Occipital lobe (tissue), 2 donors: Measurements from ENCODE around the genes ZMPSTE24 and COL9A2.

- RAMPAGE, long total RNA, result no peak
These were observed 17.4 kb upstream of the PABPC4 start for GRCh38 chr1:39593976-39594458.

DNA sequence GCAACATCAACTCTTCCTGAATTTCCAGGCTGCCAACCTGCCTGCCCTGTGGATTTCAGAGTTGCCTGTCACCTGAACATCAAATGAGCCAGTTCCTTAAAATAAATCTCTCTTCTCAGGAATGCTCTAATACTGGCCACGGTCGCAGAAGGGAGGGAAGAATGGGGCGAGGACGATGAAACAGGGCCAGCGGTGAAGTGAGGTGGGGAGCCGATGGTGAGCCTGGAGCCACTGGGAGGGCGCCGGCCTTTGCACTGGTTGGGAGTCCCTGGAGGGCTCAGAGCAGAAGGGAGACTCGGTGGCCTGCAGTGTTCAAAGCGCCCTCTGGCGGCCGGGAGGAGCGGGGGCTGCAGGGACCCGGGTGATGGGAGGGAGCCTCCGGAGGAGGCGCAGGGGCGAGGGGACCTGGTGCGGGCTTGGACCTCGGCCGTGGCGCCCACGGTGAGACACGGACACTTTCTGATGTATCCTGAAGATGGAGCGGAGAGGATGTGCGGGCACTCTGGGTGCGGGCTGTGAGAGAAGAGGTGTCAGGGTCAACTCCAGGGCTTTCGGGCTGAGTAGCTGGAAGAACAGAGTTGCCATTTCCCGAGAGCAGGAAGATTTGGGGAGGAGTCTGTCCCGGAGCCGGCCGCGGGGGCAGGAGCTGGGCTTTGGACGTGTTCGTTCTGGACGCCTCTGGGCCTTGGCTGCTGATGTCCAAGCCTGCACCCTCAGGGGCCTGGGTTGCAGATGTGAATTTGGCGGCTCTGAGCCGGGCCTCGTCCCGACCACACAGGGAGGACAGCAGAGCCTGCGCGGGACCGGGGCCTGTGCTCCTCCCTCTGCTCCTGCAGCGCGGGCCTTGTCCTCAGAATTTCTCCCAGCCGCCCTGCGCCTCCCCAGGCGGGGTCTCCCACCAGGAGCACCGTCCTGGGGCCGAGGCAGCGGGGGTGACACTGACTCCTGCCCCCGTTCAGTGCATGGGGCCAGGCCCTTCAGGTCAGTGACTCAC, 29.7 kb downstream of the HEYL start:
- RAMPAGE, long total RNA, result no peak

GRCh38 chr1:39849398-39850051, 33.8 kb downstream of the TRIT1 start:
- RAMPAGE, long total RNA, result no peak

GRCh38 chr1:39936634-39937169, 18.2 kb upstream of the MFSD2A start:
- RAMPAGE, long total RNA, result no peak

DNA sequence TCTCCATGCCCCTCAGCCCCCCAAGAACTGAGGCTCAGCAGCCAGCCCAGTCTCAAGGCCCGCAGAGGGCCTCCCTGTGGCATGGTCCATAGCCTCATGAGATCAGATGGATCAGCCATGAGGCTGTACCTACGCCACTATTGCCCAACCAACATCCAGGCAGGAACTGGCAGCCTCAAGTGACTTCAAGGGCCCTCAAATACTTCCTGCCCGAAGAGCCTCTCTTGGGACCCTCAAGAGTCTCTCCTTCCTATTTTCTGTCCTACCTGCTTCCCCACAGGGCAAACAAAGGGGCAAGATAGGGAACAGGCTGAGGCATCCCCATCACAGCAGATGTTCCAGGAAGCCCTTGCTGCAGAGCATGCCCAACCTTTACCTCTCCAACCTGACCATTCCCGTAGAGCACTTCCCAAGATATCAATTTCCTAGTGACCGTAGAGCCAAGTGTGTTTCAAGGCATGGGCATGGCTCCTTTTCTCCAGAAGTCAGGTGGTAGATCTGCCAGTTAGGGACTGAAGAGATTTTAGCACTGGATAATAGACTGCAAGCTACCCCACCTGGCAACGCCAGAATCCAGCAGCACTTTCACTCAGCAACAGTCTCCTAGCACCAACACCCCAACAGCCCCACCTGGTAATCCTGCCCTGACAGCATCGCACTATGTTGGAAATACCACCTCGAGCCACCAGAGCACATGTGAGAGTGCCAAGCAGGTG, 13.8 kb upstream of the MFSD2A start:
- RAMPAGE, long total RNA, result no peak

DNA sequence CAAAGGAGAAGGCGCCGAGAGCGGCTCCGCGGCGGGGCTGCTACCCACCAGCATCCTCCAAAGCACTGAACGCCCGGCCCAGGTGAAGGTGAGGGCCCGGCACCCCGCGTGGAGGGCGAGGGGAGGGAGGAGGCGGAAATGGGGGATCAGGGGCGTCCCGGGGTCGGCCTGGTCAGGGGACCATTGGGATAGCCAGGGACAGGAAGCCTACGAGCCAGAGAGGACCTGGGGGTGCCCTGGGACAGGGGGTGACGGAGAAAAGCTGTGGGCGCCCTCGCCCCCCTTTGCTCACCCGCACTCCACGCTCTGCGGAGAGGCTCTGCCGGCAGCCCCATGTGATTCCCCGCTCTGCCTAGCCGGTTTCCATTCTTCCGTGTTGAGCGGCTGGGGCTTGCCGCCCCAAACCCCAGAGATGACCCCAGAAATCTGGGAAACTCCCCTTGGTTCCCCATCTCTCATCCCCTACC, 386 bp downstream of the MFSD2A start:
- RAMPAGE, long total RNA, result no peak

- RAMPAGE, long total RNA, result no peak
These were observed 14.3 kb downstream of the MFSD2A start for GRCh38 chr1:39969042-39969866.

- RAMPAGE, long total RNA, result no peak
These were observed 25.3 kb downstream of the RLF start for GRCh38 chr1:40186353-40187059.

DNA sequence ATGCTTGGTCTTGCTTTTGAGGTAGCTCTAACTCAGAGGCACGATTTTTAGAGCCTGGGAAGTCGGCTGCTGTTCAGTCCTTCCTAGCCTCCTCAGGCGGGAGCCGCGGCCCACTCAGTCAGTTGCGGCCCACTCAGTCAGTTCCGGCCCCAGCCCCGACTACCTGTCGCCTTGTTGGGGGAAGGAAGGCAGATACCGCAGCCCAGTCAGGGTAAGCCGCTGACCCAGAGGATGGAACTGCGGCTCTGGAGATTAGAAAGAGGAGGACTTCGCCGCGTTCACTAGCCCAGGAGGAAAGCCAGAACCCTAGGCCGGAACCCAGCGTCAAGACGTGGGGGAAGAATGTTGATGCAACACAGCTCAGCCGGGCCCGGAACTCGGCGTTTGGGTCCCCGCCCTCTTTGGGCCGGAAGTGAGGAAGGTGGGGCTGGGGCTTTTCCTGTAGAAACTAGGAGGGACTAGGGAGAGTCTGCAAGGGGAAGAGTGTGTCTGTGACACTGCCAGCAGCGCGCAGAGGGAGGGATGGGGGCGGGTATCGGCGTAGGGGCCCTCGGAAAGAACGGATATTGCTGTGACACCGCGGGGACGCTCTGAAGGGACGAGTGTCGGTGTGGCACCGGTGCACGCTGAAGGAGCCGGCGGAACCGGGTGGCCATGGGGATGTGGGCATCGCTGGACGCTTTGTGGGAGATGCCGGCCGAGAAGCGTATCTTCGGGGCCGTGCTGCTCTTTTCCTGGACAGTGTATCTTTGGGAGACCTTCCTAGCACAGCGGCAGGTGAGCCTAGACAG, at the start of gene ZMPSTE24:
Gene ZMPSTE24, plus strand, starts transcription at position 619 of the 791 bp plus-strand sequence.
- RAMPAGE, long total RNA, result start-site peak on the minus strand centred at position 308 of the sequence, 37 bp wide, 204 and 251 reads in 2 replicates; start-site peak on the plus strand centred at position 533 of the sequence, 188 bp wide, 181 and 412 reads in 2 replicates

DNA sequence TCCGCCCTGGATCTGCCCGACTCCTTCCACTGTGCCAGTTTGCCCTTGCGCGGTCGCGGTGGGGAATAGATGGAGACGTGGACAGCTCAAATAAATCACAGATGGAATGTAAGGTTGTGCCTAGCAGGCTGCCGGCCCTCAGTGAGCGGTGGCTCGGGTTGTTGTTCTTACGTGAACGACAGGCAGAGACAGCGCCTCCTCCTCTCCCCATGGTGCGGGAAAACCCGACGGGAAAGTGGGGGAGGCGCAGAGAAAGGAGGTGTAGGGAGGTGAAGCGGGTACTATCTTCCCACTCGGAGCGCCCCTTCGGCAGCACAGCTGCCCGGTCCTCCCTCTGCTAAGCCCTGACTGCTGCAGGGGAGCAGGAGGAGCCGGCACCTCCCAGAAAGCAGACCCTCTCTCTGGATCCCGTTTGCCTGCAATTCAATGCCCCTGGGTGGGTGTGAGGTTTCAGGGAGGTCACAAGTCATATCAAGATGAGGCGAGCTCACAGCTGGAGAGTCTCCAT, 1.1 kb downstream of the COL9A2 start:
- RAMPAGE, long total RNA, result no peak

- RAMPAGE, long total RNA, result no peak
These were observed at the start of gene COL9A2 for GRCh38 chr1:40317091-40317735. COL9A2 (minus strand) TSS chr1:40317286.

DNA sequence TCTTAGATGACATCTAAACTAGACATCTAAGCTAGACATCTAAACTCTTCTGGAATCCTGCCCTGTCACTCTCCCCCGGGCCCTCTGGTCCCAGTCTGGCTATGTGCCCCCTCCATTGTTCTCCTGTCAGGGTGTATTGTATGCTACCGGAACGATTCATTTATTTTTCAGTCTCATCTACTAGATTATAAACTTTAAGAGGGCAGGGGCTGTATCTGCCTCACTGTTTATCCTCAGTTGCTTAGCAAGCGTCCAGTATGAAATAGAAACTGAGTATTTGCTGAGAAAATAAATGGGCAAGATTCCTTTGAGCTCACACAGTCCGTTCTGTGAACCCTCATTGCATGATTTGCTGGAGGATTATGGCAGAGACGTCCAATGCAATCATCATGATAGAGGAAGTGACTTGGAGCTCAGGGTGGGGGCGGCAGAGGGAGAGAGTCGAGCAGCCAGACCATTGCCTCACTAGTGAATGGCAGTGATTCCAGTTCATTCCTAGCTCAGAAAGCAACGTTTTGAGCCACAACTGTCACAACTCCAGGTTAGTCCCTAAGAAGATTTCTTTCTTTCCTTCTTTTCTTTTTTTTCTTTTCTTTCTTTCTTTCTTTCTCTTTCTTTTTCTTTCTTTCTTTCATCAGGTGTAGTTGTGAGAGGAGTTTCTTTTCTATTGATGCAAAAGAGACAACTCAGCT, 27.4 kb upstream of the COL9A2 start:
- RAMPAGE, long total RNA, result no peak

DNA sequence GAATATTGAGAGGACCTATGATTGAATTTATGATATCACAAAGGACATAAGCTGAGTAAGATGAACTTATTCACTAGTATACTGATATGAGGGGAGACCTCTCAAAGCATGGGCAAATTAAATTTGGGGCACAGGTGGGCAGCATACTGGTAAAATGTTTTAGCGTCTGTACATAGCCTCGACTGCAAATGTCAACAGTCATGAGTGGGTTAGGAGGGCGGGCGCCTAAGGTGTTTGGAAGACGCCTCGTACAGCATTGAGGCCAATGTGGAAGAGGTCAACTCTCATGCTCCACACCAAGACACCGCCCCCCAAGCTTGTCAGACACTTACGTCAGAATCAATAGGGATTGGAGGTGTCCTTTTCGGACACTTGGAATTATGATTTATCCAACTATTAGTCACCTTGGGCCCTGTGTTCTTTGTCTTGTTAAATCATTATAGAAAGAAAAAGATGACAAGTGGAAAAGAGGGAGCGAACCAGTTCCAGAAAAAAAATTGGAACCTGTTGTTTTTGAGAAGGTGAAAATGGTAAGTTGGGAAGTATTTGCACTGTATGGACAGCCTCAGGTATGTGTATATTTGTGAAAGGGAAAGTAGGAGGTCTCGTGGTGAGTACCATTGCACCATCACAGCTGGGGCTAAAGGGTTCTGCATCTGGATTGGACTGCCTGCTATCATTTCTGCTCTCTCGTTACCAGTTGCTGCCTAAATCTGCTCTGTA, 37.5 kb upstream of the ZFP69B start:
- RAMPAGE, long total RNA, result no peak

DNA sequence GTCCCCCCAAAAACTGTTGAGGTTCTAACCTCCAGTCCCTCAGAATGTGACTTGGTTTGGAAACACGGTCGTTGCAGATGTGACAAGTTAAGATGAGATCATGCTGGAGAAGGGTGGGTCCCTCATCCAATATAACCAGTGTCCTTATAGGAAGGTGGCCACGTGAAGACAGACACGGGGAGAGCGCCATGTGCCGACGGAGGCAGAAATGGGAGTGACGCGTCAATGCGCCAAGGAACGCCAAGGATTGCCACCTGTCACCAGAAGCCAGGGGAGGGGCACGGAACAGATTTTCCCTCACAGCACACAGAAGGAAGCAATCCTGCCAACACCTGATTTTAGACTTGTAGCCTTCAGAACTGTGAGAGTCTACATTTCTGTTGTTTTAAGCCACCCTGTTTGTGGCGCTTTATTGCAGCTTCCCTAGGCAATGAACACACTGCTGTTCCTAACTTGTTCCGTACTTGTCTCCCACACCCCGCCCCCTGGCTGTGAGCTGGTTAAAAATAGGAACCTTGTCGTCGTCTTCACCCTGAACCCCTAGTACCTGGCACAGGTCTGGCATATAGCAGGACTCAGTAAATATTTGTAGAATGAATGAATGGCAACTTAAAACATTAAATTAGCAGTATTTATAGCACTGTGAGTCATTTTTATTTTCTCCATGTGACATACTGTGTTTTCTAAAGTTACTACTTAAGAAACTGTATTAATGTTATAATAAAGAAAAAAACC, 14.2 kb downstream of the RIMS3 start:
- RAMPAGE, long total RNA, result no peak

DNA sequence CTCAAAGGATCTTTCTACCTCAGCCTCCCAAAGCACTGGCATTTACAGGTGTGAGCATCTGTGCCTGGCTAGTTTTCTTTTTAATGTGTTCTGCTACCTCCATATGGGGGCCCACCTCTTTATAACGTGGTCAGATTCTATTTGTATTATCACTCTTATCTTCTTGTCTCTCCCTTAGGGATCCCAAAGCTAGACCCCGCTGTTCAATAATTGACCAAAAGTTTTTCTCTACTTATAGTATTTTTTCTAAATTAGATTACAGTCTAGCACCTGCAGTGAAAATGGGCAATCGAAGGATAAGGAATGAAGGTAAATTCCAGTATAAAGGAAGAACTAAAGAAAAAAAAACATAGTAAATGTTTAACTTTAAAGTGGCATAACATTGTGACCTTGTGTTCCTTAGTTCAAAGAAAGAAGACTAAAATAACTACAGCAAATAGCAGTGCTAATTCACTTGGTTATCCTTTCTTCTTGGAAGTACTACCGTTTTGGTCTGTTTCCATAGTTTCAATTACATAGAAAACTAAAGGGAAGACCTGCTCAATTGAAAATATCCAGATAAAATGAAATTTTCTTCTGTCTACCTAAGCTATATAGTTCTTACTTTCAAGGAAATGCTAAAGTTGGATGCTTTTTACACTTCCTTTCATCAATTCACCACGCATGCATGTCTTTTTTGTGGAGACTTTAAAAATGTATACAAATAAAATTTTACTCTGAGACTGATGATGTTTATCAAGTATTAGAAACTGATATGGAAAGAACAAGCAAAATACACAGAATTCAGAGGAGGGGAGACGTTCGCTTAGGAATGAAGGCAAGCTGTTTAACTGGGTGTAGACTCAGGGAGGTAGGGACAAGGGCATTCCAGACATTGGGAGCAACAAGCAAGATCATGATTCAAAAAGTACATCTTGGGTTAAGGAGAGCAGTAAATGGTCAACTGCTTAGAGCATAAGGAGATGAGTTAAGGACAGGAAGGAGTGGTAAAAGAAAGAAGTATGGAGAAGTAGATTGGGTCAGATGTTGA, 24.3 kb downstream of the NFYC start:
- RAMPAGE, long total RNA, result no peak

DNA sequence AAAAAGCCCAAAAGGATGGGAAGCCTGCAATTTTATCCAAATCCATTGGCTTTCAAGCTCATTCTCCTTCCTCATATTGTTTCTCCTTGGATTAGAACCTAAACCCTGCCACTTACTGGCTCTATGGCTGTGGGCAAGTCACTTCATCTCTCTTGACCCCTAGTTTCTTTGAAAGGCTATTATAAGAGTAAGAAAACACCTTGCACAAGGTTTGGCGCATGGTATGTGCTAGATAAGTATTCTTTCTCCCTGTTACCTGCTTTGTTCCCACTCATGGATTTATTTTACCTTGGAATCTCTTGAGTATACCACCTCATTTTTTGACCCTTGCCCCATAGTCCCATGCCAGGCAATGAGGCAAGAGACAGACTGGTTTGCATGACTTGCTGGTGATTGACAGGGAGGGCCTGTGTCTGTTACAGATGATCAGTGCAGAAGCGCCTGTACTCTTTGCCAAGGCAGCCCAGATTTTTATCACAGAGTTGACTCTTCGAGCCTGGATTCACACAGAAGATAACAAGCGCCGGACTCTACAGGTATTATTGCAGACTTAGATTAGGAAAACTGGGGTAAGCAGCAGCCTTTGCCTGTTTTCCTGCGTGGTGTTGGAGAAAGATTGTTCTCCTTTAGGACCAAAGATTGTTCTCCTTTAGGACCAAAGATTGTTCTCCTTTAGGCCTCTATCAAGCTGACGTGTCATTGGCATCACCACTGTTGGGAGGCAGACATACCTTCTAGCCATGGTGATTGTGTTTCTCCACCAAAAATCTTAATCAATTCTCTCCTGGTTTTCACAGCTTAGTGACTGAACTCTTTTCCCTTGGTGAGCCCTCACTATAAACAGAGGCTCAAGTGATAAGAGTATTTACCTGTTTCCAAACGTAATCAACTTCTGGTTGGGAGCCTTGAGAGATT, 34.2 kb upstream of the KCNQ4 start:
- RAMPAGE, long total RNA, result no peak

DNA sequence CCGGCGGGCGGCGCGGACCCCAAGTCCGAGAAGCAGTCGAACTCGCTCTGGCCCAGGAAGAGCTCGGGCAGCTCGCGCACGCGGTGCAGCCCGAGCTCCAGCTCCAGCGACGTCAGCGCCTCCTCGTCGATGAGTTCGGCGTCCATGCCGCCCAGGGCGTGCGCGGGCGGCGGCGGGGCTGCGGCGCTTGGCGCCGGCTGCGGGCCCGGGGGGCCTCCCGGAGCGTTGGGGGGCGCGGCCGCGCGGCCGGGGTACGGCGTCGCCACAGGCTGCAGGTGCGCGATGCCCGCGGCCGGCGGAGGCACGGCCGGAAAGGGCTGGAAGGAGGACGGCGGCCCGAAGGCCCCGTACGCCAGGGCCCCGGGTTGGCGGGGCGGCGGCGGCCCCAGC, 579 bp downstream of the CITED4 start:
- RAMPAGE, long total RNA, result no peak

DNA sequence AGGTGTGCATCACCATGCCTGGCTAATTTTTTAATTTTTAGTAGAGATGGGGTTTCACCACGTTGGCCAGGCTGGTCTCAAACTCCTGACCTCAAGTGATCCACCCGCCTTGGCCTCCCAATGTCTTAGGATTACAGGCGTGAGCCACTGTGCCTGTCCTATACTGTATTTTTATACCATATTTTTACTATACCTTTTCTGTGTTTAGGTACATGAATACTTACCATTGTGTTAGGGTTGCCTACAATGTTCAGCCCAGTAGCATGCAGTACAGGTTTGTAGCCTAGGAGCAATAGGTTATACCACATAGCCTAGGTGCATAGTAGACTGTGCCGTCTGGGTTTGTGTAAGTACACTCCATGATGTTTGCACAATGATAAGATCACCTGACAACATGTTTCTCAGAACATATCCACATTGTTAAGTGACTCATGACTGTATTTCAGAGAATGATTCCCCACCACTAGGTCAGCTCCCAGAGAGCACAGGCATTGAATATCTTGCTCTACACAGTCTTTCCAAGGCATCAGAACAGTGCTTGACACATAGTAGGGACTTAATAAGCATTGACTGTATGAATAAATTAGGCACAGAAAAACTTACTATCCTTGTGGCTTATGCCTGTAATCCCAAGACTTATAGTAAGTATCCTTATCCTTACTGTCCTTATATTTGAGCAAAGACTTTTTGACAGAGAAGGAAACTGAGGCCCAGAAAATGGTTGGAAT, 6.1 kb upstream of the CITED4 start:
- RAMPAGE, long total RNA, result no peak

- RAMPAGE, long total RNA, result no peak
These were observed 15.5 kb upstream of the CITED4 start for GRCh38 chr1:40877405-40878272.

DNA sequence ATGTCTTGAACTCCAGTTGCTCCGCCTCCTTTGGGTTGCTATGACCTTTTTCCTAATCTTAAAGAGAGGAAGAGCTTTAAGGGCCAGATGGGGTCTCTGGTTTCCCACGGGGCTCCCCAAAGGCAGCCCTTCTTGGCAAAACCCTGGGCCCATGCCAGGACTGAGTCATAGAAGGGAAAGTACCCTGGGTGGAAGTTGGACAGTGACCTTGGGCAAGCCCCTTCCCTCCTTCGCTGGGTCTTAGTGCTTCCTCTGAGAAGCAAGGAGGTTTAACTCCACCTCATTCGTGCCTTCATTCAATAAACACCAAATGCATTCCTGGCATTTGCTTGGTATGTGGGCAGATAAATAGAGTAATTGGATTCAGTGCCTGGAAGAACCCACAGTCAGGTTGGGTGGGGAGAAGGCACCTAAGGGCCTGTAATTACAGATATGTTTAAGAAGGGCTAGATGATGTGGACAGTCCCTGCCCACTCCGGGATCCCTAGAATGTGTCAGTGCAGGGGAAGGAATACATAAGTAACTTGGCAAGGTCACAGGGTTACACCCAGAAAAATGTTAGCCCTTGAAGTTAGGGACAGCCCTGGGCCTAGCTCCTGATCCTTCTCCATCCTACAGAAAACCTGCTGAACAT, 36.3 kb upstream of the CITED4 start:
- RAMPAGE, long total RNA, result no peak